Measurements from ENCODE around the gene PDCD2.

GRCh38 chr6:170374990-170376127 lies 68.8 kb downstream of the FAM120B start:
- PRO-cap, result no peak

DNA sequence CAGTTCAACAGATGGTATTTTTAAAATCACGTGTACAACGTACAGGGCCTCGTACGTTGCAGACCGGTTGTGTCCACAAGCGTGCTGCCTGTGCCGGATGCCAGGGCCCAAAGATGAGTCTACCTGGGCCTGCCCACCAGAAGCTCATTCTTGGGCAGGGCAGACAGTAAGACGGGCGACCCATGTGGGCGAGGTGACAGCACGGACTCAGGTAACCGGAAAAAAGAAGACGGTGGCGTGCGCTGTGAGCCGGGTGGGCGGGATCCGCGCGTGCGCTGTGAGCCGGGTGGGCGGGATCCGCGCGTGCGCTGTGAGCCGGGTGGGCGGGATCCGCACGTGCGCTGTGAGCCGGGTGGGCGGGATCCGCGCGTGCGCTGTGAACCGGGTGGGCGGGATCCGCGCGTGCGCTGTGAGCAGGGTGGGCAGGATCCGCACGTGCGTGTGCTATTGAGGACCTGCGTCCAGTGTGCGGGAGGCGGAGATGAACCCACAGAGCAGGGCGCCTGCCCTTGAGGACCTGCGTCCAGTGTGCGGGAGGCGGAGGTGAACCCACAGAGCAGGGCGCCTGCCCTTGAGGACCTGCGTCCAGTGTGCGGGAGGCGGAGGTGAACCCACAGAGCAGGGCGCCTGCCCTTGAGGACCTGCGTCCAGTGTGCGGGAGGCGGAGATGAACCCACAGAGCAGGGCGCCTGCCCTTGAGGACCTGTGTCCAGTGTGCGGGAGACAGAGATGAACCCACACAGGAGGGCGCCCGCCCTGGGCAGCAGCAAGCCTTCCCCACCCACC lies 114.8 kb downstream of the FAM120B start:
- PRO-cap, result no peak

- PRO-cap, result no peak
Observed at GRCh38 chr6:170533739-170534565, 19.2 kb downstream of the PSMB1 start.

GRCh38 chr6:170583885-170584986 lies at the start of gene PDCD2:
Gene PDCD2 (minus strand): TSS chr6:170584637.
- PRO-cap, result bidirectional peak, plus-strand start at chr6:170584761, minus-strand start at chr6:170584637

Measured in bronchus (tissue), 1 donor.